Thoracic aorta (tissue), 1 donor: ENCODE data around the genes TOPAZ1 and TMEM42.

DNA sequence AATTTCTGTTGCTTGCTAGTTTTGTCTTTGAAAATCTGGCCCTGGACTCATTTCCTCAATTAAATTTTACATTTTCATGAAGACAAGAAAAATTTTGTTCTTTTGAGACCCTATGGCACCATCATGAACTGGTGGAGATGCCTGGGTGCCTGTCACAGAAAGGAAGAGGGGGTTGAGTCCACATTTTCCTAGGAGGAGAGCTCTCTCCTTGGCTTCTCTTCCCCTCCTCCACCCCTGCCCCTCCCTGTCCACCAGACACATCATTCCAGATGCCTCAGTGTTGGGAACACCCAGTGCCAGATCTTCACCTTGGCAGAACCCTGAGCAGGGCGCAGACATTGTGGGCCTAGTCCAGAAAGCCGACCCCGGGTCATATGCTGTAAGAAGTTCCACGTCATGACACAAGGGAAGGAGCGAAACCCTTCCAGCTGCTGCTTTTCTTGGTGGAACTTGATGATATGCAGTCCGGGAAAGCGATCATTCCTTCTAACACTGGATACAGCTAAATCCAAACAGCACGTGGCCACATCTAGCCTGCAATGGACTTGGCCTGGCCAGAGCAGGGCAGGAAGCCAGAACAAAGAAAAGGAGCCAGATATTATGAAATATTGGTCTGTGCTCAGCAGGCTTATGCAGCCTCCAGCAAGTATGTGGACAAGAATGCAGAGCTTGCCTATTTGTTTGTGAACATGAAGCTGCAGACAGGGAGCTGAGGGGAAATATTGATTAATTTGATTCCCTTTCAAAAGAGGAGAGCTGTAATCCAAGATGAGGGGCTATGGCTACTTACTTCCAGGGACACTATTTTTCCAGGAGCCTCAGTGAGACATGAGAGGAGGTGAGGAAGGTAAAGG is 22.0 kb downstream of the GASK1A start:
- RAMPAGE, long total RNA, result no peak

- RAMPAGE, long total RNA, result no peak
Observed at GRCh38 chr3:43178749-43179500, 73.0 kb upstream of the POMGNT2 start.

GRCh38 chr3:43214463-43214971 is 71.8 kb upstream of the SNRK start:
- RAMPAGE, long total RNA, result no peak

DNA sequence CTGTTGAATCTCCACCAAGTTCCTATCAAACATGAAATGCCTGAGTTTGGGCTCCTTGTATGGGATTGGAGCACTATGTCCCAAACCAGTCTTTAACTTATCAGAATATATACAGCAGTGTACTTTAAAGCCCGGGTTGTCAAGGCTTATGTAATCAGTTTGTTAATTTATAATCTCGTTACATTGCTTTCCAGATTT is 1.2 kb downstream of the SNRK start:
- RAMPAGE, long total RNA, result no peak

DNA sequence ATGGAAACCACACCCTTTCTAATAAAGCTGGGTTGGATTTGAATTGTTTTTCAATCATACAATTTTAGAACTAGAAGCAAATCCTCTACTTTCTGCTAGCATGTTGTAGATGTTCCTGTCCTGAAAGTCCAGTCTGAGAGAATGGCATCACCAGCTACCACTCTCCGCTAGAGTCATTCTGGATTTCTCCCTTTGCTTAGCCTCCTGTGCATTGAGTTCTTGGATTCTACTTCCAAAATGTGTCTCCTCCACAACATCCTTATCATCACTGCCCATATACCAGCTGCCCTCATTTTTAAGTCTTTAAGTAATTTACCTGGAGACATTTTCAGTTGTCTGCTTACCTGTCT is 3.9 kb downstream of the SNRK start:
- RAMPAGE, long total RNA, result no peak

- RAMPAGE, long total RNA, result no peak
Observed at GRCh38 chr3:43392576-43393450, 106.5 kb downstream of the SNRK start.

- RAMPAGE, long total RNA, result no peak
Observed at GRCh38 chr3:43393451-43394344, 107.4 kb downstream of the SNRK start.

DNA sequence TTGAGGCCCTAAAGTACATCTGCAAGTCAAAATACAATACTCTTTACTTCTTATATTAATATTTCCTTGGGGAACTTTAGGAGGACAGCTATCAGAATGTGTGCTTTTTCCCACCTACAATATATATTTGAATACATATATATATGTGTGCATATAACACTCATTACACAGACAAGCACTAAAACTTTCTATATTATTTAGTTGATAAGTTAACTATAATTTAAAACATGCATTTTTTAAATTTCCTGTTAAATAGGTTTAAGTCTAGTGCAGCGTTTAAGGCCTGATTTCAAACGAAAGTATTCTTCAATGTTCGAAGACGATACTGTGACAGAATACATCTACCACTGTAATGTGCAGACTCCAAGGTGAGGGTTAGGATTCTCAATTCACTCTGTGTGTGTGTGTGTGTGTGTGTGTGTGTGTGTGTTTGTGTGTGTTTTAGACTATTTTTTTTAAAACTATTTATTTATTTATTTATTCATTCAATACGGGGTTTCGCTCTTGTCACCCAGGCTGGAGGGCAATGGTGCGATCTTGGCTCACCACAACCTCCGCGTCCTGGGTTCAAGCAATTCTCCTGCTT is 24.0 kb downstream of the ABHD5 start:
- RAMPAGE, long total RNA, result no peak

- RAMPAGE, long total RNA, result no peak
Observed at GRCh38 chr3:43994773-43995516, 246.7 kb upstream of the TOPAZ1 start.

- RAMPAGE, long total RNA, result no peak
Observed at GRCh38 chr3:43996215-43996614, 245.5 kb upstream of the TOPAZ1 start.

DNA sequence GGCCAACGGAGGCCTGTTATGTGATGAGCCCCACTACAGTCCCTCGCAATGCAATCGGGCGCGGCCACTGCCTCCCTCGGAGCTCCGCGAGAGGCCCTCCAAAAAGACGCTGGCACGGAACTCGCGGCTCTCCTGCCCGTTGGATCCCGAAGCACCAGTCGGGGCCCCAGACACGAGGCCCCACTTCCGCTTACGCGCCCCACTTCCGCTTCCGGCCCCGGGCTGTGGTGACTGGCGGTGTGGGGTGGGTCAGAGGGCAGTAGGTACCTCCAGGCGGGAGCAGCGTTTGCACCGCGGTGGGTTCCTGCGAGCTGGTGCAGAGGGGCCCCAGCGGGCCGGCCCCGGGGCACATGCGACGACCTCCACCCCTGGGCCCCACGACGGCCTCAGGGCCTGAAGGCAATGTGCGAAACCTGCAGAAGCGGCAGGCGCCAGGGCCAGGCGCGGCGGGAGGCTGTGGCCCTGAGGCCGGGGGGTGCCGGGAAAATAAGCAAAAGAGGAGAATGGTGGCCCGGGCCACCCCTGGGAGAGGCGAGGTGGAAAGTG is at the start of gene TOPAZ1:
TOPAZ1 (plus strand) TSS at position 183 of the 546 bp plus-strand sequence.
- RAMPAGE, long total RNA, result no peak

DNA sequence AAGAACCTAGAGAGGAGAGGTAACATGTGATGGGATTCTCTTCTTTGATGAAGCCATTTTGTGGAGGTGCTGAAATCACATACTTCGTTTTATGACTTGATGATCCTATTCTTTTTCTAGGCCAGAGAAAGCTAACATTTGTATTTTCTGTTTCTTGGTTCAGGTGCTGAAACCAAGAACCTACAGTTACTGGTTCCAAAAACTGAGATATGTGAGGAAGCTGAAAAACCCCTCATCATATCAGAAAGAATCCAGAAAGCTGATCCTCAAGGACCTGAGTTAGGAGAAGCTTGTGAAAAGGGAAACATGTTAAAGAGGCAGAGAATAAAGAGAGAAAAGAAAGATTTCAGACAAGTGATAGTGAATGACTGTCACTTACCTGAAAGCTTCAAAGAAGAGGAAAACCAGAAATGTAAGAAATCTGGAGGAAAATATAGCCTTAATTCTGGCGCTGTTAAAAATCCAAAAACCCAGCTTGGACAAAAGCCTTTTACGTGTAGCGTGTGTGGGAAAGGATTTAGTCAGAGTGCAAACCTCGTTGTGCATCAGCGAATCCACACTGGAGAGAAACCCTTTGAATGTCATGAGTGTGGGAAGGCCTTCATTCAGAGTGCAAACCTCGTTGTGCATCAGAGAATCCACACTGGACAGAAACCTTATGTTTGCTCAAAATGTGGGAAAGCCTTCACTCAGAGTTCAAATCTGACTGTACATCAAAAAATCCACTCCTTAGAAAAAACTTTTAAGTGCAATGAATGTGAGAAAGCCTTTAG is 10.2 kb downstream of the ZNF35 start:
- RAMPAGE, long total RNA, result no peak

DNA sequence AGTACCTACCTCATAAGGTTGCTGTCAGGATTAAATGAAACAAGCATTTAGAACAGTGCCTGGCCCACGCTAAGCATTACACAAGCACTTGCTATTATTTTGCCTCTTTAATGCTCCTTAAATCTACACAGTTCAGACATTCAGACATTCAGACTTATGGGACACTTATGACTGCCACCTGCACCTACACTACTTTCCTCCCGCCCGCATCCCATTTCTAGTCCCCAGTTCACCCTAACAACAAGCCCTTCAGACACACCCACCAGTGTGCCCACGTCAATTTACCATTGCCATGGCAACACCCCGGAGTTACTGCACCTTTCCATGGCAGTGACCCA is 27.5 kb upstream of the ZNF502 start:
- RAMPAGE, long total RNA, result no peak

DNA sequence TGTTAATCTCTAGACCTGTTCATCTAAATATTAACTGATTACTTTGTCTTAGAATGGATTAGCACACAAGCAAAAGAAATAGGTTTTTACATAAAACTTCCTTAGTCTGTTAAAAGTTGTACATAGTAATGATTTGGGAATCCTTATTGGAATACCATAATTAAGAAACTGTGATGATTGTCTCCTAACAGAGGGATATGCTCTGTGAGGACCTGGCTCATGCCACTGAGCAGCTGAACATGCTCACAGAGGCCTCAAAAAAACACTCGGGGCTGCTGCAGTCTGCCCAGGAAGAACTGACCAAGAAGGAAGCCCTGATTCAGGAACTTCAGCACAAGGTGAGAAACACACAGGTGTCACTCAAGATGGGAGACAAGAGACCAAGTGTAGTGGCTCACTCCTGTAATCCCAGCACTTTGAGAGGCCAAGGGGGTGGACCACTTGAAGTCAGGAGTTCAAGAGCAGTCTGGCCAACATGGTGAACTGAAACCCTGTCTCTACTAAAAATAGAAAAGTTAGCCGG is 23.6 kb upstream of the TMEM42 start:
- RAMPAGE, long total RNA, result no peak

GRCh38 chr3:44861628-44862449 is at the start of gene TMEM42:
Gene TMEM42 (plus strand): TSS chr3:44861912.
- RAMPAGE, long total RNA, result start-site peak on the plus strand at chr3:44861903-44861919, 32 reads

DNA sequence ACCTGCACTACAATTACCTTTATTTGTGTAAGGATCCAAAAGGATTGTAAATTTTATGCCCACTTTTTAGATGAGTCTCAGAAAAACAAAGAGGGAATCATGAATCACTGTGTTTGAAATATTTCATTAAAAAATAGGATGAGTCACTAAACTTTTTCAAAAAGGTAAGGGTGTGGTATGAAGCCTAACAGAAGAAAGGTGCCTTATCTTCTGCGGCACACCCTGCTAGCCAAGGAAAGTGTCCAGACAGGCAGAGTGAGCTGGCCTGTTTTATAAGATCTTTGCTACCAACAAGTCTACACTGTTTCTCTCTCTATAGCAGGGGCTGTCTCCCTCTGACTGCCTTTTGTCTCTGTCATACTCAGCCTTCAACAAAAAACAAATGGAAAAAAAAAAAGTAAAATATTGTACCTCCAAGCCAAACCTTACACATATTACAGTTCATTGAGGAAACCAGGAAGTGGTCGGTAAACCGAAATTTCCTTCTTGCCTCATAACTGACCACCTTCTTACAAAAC is 9.2 kb downstream of the ZDHHC3 start:
- RAMPAGE, long total RNA, result no peak

- RAMPAGE, long total RNA, result no peak
Observed at GRCh38 chr3:44977129-44977604, 1.1 kb downstream of the EXOSC7 start.

- RAMPAGE, long total RNA, result no peak
Observed at GRCh38 chr3:45024680-45025323, 1.3 kb upstream of the CLEC3B start.

DNA sequence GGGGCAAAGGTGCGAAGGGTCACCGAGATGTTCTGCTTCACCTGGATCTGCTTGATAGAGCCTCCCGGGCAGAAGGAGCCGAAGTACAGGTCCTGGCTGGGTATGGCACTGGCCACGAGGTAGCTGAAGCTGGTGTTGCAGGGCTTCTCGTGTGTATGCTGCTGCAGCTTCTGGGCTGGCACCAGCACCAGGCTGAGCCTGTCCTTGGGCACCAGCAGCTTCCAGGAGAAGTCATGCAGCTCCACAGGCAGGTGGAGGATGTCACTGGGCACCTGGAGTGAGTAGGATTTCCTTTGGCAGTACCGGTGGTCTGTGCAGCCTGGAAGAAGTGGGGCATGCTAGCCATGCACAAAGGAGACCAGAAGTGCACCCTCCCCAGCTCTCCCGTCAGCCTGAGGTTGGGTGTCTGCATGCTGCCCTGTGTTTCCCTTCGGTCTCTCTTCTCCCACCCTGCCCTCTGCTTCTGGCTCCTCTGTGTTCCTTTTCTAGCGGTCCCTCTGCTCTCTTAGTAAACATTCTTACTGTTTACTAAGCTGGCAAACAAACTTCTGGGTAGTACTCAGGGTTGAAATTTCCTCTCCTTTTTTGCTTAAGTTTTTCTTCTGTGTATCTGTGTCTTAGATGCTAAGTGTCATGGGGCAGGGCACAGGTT is 52.7 kb downstream of the CDCP1 start:
- RAMPAGE, long total RNA, result start-site peak on the minus strand centred at position 118 of the sequence, 585 bp wide, 6 reads

- RAMPAGE, long total RNA, result no peak
Observed at GRCh38 chr3:45166647-45167936, 20.9 kb upstream of the CDCP1 start.